Cardiac ventricle fibroblast (primary cell): Measurements from ENCODE around the gene IL1R2.

GRCh38 chr2:101699795-101700154, 2.3 kb downstream of the MAP4K4 start:
- RAMPAGE, long total RNA, result no peak

DNA sequence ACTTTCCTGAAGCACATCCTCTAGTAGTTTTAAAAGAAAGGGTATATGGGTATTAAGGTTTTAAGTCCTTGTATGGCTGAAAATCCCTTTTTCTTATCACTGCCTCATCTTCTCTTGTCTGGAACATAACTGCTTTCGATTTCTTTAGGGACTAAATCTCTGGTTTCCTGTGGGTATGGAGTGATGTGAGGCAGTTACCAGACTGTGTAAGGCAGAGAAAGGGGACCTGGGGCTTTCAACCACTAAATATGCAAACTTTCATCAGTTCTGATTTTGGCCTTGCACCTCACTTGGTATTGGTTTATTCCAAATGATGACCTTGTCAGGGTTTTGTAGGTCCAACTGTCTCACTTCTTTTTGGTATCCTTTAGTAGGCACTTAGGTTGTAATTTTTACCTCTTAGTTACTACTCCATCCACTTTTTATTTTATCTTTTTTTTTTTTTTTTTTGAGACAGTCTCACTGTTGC, 9.3 kb downstream of the MAP4K4 start:
- RAMPAGE, long total RNA, result no peak

GRCh38 chr2:101741875-101742593, 44.5 kb downstream of the MAP4K4 start:
- RAMPAGE, long total RNA, result no peak

- RAMPAGE, long total RNA, result no peak
Measured at GRCh38 chr2:101790676-101791371, 93.3 kb downstream of the MAP4K4 start.

DNA sequence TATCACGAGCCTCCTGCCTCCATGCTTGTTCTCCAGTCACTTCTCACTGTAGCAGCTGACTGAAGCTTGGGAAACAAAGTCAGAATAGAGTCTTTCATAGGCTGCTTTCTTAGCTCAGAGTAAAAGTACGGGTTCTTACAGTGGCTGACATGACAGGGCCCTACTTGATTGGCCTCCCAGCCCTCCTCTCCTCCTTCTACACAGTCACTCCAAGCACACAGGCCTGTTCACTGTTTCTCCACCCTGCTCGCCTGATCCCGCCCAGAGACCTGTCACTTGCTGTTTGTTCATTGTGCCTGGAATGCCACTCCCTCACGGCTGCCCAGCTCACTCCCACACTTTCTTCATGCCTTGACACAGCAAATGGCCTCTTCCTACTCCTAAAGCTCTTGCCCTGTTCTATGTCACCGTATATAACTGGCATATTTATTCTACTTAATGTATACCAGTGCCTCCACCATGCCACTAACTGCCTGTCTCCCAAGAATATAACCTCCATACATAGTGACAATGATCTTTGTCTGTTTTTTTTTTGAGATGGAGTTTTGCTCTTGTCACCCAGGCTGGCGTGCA, 104.8 kb downstream of the MAP4K4 start:
- RAMPAGE, long total RNA, result no peak

- RAMPAGE, long total RNA, result no peak
Measured at GRCh38 chr2:101831180-101832188, 134.0 kb downstream of the MAP4K4 start.

DNA sequence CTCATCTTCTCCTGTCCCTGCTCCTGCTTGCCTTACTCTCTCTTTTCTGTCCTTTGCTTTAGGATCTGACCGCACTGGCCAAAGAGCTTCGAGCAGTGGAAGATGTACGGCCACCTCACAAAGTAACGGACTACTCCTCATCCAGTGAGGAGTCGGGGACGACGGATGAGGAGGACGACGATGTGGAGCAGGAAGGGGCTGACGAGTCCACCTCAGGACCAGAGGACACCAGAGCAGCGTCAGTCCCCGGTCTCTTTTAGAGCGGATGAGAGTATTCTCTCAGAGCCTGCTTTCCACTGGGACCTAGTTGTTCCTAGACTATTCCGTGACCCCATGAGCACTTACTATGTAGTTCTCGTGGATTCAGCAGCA, 122.2 kb upstream of the IL1R2 start:
- RAMPAGE, long total RNA, result no peak

DNA sequence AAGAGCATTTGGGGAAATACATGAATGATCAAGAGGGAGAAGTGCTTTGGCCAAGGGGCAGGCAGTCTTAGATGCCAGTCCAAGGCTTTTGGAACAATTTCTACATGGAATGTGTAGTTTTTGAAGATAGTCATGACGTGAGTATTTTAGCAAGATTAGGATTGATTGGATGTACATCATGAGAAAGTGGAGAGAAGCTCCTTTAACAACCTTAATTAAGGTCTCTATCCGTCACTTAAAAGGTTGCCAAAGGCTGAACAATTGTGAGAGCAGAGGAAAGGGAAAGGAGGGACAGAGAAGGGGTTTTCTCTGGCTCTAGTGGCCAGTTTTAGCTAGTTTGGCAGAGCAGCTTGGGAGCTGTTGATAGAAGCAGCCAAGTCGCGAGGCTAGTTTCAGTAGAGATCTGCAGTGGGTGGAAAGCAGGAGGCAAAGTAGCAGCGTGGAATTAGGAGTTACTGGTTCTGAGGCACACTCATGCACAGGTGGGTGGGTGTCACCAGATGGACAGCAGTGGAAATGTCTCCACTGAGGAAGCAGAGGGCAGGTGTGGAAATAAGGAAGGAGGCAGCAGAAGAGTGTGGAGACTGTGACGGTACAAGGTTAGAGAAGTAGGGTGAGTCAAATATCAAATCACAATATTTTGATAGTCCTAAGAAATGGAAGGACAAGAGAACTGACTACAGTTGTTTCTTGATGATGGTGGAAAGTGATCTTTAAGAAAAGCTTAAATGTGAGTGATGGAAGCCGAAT, 115.8 kb upstream of the IL1R2 start:
- RAMPAGE, long total RNA, result no peak

DNA sequence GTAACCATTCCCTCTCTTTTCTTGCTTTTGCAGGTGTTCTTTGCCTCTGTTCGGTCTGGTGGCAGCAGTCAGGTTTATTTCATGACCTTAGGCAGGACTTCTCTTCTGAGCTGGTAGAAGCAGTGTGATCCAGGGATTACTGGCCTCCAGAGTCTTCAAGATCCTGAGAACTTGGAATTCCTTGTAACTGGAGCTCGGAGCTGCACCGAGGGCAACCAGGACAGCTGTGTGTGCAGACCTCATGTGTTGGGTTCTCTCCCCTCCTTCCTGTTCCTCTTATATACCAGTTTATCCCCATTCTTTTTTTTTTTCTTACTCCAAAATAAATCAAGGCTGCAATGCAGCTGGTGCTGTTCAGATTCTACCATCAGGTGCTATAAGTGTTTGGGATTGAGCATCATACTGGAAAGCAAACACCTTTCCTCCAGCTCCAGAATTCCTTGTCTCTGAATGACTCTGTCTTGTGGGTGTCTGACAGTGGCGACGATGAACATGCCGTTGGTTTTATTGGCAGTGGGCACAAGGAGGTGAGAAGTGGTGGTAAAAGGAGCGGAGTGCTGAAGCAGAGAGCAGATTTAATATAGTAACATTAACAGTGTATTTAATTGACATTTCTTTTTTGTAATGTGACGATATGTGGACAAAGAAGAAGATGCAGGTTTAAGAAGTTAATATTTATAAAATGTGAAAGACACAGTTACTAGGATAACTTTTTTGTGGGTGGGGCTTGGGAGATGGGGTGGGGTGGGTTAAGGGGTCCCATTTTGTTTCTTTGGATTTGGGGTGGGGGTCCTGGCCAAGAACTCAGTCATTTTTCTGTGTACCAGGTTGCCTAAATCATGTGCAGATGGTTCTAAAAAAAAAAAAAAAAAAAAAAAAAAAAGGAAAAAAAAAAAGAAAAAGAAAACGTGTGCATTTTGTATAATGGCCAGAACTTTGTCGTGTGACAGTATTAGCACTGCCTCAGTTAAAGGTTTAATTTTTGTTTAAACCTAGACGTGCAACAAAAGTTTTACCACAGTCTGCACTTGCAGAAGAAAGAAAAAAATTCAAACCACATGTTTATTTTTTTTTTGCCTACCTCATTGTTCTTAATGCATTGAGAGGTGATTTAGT, 100.3 kb upstream of the IL1R2 start:
- RAMPAGE, long total RNA, result no peak

DNA sequence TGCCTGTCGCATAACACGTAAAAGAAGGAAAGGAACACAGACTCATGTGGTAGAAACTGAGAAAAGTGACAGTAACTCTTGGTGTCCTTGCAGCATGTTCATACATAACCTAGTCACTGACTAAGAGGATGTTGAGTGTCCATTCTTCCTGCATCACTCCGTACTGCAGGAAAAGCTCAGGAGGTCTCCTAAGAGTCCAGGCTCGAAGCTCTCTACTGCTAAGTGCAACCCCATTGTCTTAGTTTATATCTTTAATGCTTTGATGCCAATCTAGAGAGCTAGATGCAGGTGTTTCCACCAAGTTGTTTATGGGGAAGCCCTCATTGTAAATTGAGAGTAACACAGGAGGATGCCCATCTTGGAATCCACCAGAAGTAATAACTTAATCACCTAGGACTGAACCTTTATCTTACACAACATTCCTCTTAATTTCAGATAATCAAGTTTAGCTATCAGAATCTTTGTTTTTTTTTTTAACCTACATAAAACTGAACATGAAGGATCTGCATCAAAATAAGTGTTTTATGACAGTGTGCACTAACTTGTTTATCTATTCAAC, 91.0 kb upstream of the IL1R2 start:
- RAMPAGE, long total RNA, result no peak

GRCh38 chr2:101989795-101990142, 2.0 kb upstream of the IL1R2 start:
- RAMPAGE, long total RNA, result no peak

- RAMPAGE, long total RNA, result no peak
Measured at GRCh38 chr2:101991710-101992943, at the start of gene IL1R2. Gene IL1R2 (plus strand): TSS chr2:101991960.

GRCh38 chr2:102049248-102049622, 57.5 kb downstream of the IL1R2 start:
- RAMPAGE, long total RNA, result no peak

- RAMPAGE, long total RNA, result no peak
Measured at GRCh38 chr2:102065653-102066394, 74.1 kb downstream of the IL1R2 start.

GRCh38 chr2:102069039-102069946, 73.3 kb upstream of the IL1R1 start:
- RAMPAGE, long total RNA, result no peak

GRCh38 chr2:102107617-102107989, 34.9 kb upstream of the IL1R1 start:
- RAMPAGE, long total RNA, result no peak

DNA sequence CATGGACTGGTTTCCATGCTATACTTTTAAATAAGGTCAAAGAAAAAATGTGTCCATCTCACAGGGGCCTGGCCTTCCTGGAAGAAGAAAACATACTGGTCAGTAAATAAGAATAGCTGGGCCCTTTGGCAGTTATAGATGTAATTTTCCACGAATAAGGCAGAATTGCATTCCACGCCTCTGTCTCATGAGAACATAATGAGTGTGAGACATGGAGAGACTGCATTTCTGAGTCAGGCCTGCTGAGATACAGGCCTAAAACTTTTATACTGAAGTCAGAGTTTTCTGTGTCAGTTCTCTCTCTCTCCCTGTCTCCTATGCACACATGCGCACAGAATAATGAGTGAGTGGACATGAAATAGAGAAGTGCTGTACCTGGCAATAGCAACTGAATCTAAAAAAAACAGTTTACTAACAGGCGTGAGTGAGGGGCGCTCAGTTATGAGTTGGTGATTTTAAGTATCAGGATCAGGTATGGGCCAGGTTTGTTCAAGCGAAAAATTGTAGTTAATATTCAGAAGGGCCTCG, 20.4 kb upstream of the IL1R1 start:
- RAMPAGE, long total RNA, result no peak

DNA sequence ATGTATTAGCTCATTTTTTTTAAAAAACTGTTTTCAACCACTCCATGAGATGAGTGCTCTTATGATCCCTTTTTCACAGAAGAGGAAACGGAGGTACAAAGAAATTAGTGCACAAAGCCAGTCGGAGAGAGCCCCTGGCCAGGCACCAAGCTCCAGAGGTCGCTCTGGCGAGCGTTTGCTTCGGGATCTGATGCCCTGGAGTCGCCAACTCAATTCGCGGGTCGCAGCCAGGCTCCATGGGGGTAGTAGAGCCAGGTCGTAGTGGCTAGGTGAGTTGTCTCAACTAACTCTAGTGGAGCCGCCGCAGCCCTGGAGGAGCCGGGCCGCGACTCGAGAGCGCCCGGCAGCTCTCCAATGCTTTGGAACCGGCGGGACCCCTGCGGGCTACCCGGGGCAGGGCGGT, 358 bp upstream of the IL1R1 start:
- RAMPAGE, long total RNA, result no peak

DNA sequence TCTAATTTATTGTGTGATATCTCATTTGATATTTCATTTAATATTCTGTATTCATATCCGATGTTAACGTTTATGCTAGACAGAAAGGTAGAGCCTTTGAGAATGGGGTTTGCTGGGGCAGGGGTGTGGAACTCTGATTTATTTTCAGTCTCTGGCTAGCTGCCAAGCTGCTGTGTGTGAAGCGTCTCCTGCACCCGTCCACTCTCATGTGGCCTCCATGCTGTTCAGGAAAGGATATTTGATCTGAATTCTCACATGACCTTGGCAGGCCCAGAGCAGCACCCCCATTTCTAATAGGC, 1.5 kb downstream of the IL1R1 start:
- RAMPAGE, long total RNA, result no peak

- RAMPAGE, long total RNA, result no peak
Measured at GRCh38 chr2:102157866-102158597, 15.5 kb downstream of the IL1R1 start.